Mucosa of descending colon (tissue), 1 donor: ENCODE measurements around a stretch of chr17.

GRCh38 chr17:83010660-83011035 is 40.9 kb downstream of the B3GNTL1 start:
- PRO-cap = no peak

- PRO-cap = bidirectional peak, plus-strand start at chr17:83089108, minus-strand start at chr17:83088968
These were observed 9.3 kb downstream of the METRNL start for GRCh38 chr17:83088604-83089213.

DNA sequence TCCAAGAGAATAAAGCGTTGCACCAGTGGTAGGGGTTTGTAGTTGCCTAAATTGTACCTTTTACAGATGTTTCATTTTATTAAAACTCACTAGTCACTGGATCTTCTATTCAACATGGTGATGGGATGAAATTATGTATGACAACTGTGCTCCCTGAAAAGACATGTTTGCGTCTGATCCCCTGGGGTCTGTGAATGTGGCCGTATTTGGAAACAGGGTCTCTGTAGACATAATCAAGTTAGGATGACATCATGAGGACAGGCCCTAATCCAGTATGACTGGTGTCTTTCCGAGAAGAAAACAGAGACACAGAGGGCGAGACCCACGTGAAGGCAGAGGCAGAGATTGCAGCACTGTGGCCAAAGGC is 27.4 kb downstream of the METRNL start:
- PRO-cap = no peak

DNA sequence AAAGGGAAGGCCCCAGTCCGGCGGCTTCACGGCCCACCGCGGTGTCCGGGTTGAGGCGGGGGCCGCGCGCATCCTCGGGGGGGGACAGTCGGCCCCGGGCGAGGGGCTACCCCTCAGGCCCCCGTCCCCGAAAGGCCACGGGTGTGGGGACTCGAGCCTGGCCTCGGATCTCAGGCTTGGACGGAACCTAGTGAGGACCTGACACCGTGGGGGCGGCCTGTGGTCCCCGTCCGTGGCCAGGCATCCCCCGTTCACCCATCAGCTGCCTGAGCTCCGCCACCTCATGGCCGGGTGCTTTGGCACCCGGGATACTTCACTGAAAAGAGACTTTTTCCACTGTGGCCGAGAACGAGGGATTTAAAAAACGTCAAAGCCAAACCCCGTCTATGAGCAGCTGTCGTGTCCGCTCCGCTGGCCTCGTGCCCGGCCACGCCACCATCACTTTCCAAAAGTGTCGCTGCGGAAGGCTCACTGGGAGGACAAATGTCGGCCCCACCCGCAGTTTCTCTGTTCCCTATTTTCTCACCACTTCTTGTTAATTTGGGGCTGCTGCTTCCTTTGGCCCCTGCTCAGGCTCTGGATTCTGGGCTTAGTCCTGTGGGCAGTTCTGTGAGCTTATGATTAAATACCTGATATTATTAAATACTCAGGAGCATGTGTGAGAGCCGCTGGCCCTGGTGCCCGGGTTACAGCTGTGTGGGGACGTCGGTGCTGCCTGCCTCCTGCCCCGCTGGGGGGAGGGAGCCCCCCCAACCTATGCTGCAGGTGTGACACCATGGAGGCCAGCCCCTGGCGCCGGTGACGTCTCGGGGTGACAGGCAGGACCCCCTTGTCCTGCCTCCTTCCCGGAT is 73.8 kb downstream of the METRNL start:
- PRO-cap = no peak

DNA sequence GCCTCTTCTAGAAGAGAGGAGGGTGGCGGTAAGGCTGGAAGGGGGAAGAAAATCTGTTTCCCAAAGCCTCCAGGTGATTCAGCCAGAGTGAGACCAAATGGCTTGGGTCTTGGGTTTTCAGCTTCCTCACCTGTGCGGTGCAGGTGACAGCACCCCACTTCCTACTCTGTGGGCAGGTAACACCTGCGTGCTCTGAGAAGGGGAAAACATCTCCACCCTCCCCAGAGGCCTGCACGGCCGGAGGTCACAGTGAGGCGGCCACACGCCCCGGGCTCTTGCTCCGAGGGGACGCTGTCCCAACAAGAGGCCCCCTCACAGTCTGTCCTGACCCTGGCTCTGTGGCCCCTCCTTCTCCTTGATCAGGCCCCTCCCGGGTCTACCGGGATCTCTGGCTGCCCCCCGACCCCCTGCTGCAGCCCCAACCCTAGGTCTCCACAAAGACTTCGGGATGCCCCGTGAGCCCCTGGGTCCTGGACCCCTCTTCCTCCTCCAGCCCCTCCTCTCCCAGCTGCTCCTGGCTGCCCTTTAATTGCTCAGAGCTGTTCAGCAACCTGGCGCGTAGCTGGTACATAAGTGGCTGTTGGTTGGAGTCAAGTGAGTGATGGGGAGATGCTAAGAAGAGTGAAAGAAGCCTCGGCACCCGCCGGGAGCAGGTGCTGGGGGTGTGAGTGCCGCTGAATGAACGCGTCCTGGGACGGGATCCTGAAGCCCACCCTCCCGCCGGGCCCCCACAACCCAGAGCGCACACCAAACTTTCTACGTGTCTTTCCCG is 119.5 kb downstream of the METRNL start:
- PRO-cap = no peak